ENCODE measurements around the gene APOBR.

DNA sequence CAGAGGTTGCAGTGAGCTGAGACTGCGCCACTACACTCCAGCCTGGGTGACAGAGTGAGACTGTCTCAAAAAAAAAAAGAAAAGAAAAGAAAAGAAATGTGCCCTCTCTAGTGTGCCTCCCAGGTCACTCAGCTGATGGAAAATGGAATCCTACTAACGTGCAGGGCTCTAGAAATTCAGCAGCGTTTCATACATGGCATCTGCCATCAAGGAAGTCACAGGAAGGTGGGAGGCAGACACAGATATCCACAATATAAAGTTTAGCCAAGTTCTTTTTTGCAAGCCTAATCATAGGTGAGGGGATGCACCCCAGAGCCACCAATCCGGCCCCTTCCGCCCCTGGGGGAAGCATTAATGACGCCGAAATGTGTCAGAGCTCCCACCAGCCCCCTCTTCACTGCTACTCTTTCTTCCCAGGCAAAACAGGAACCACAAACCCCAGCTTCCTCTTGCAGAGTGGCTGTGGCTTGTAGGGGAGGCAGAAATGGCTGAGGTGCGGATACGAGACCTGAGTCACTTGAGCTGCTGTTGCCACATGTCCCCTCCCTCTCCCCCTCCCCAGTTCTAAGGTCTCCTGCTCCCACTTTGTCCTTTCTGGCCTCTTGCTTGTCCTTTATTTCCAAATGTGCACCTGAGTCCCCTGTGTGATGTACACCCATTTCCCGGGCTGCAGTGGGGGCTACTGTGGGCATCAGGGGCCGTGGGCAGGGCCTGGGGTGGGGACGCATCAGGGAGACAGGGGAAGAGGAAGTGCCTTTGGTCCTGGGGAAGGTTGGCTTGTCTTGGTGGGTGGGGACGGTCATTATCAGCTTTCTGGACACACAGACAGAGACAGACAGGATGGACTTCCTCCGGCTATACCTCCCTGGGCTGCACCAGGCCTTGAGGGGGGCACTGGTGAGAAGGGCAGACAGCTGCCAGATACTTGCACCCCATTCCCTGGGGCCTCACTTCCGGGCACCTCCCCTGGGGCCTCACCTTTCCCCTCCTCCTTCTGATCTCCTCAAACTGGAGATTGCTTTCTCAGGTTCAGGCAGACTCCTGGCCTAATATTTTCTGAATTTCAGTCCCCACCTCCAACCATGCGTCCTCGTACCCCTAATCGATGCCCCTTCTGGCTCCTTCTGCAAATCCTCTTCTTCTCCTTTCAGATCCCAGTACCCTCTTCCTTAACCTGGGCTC lies at the start of gene APOBR:
Gene APOBR, plus strand, starts transcription at position 802 of the 1,182 bp plus-strand sequence.
- PRO-cap: unidirectional peak, plus-strand start at position 185 of the sequence; bidirectional peak, plus-strand start at position 481 of the sequence, minus-strand start at position 407 of the sequence

- PRO-cap: no peak
These were observed 11.8 kb downstream of the EIF3C start for GRCh38 chr16:28723053-28723396.

DNA sequence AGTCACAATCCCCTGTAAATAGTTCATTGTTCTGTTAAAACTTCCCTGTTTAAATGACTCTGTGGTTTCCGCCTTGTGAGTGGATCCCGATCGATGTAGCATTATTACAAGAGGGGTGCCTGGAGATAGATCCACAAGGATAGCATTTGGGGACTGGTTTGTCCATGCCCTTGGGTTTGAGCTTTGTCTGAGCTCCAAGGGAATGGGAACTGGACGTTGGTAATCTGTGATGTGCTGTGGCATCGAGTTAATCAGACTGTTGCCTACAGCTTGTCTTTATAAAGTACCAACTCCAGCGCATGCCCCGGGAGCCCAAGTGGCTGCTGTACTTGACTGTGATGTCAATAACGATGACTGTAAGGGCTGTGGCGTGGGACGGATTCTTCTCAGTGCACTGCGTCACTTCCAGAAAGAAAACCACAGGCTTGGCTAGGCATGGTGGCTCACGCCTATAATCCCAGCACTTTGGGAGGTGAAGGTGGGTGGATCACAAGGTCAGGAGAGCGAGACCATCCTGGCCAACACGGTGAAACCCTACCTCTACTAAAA lies 19.3 kb upstream of the ATXN2L start:
- PRO-cap: no peak

DNA sequence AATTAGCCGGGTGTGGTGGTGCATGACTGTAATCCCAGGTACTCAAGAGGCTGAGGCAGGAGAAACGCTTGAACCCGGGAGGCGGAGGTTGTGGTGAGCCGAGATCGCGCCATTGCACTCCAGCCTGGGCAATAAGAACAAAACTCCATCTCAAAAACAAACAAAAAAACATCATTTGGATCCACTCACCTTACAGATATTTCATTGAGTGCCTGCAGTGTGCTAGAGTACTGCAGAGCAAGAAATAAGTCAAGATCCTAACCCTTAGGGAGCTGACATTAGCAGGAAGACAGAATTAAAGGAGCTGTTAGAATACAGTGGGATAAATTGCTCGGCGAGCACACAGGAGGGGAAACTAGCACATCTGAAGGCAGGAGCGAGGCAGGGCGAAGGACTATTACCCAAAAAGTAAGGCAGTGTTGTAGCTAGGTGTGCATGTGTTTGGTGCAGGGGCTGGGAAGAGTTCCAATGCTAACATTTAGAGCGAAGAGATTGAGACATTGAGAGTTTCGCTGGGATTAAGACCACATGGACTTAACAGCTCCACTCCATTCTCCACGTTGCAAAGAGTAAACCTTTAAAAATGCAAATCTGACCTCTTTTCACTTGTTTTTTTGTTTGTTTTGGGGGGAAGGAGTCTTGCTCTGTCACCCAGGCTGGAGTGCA lies 1.9 kb upstream of the ATXN2L start:
- PRO-cap: no peak

DNA sequence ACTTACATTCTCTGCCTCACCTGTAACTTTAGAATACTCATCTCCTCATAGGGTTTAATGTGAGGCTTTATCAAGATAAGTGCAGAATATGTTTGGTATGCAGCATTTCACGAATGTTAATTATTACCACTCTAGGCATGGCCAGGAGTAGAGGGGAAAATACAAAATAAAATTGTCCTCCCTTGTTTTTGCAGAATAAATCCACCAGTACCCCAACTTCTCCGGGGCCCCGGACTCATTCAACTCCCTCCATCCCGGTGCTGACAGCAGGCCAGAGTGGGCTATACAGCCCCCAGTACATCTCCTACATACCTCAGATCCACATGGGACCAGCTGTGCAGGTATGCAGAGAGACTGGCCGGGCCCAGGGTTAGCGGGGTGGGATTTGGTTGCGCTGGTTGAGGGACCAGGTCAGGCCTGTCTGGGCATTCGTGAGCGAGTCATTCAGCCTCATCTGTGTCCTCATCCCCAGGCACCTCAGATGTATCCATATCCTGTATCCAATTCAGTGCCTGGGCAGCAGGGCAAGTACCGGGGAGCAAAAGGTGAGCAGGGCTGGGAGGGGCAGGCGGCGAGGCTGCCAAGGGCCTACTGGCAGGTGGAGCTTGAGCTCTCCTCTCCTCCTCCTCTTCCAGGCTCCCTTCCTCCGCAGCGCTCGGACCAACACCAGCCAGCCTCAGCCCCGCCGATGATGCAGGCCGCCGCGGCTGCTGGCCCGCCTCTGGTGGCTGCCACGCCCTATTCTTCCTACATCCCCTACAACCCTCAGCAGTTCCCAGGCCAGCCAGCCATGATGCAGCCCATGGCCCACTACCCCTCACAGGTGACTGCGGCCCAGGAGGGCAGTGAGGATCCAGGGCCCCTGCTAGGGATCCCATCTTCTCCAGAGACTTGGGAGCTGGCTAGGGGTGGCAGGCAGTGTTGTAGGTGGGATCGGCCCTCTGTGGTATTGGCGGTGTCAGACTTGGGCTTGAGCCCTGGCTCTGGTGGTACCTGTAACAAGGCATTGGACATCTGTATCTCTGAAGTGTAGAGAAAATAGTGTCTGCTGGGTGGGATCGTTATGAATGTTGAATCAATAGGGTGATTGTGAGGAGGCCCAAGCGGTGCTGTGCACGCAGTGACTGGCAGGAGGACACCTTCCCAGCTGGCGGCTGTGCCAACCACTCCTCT lies 11.5 kb downstream of the ATXN2L start:
- PRO-cap: no peak

- PRO-cap: no peak
These were observed 449 bp downstream of the SH2B1 start for GRCh38 chr16:28864222-28864362.

- PRO-cap: no peak
These were observed 780 bp downstream of the SH2B1 start for GRCh38 chr16:28864363-28864882.

DNA sequence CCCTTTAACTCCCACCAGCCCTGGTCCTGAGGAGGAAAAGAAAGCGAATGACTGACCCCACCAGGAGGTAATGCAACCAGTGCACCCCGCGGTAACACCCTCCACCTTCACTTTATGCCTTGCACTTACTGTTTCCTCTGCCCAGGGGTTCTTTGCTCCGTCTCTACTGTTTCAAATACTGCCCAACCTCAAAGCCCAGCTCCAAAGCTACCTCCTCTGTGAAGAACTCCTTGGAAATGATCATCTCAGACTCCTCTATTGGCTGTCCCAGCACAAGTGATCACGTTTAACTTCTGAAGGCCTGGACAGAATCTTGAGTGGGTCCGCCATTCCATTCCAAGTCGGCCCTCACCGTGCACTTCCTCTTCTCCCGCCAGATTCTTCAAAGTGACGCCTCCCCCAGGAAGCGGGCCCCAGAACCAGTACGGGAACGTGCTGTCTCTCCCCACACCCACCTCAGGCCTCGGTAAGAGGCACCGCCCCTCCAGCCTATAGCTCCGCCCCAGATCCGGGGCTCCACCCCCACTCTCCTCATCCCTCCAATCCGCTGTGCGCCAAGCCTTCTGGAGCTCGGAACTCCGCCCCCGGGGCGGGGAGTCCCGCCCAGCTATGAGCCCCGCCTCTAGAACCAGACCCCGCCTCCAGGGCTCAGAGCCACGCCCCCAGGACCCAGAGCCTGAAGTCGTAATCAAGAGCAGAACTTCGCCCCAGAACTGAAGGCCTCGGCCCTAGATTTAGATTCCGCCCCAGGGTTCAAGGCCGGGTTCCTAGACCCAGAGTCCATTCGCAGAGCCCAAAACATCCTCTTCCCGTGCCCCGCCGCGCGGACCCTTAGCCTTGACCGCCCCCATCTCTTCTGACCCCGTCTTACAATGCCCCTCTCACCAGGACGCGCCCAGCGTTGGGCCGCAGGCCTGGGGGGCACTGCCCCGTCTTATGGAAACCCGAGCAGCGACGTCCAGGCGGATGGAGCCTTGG lies 4.7 kb downstream of the CD19 start:
- PRO-cap: unidirectional peak, minus-strand start at position 389 of the sequence

DNA sequence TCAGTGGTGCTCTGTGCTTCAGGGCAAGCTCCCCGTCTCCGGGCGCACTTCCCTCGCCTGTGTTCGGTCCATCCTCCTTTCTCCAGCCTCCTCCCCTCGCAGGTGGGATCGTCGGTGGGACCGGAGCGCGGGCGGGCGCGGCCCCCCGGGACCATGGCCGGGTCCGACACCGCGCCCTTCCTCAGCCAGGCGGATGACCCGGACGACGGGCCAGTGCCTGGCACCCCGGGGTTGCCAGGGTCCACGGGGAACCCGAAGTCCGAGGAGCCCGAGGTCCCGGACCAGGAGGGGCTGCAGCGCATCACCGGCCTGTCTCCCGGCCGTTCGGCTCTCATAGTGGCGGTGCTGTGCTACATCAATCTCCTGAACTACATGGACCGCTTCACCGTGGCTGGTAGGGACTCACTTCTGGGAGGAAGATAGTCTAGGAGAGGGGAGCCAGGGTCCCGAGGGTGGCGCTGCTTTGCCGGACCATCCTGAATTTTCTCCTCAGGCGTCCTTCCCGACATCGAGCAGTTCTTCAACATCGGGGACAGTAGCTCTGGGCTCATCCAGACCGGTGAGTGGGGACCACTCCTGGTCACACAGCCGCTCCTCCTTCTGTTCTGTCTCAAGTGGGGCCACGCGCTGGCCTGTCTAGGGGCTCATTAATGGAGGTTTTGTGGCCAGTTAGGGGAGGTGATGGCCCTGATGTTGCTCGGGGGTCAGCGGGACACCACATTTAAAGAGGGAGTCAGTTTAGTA lies 593 bp downstream of the SPNS1 start:
- PRO-cap: no peak

- PRO-cap: no peak
These were observed 1.4 kb downstream of the LAT start for GRCh38 chr16:28986226-28986621.

- PRO-cap: no peak
These were observed 1.7 kb downstream of the LAT start for GRCh38 chr16:28986622-28986948.

GRCh38 chr16:29146989-29147488 lies 162.2 kb downstream of the LAT start:
- PRO-cap: no peak

GRCh38 chr16:29155435-29155774 lies 170.6 kb downstream of the LAT start:
- PRO-cap: no peak

GRCh38 chr16:29158647-29159264 lies 173.9 kb downstream of the LAT start:
- PRO-cap: no peak

GRCh38 chr16:29173672-29174339 lies 189.0 kb downstream of the LAT start:
- PRO-cap: no peak

DNA sequence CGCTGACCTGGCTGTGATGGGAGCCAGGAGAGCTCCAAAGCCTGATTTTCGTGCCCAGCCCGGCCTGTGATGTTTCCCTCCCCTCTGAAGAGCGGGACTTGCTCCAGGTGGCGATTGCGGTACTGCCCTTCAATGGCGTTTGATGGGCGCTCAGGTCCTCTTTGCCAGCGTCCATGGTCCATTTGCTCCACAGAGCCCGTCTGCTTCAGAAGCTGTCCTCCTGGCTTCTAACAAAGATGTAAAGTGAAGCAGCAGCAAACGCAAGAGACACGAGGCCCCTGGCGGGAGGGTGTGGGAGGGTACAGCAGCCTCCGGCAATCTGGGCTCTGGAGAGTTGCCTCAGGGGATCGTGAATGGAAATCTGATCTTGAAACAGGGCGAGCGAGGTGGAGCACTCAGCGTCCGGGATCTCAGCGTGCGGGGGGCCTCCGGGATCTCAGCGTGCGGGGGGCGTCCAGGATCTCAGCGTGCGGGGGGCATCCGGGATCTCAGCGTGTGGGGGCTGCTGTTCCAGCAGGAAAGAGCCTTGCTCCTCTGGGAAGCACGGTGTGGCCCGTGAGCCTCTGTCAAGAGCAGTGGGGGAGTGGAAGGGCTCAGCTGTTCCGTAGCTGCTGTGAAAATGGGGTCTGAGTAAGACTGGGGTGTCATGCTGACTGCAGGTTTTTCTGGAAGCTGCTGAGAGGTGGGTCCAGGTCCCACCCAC lies 93.3 kb downstream of the NPIPB11 start:
- PRO-cap: no peak

DNA sequence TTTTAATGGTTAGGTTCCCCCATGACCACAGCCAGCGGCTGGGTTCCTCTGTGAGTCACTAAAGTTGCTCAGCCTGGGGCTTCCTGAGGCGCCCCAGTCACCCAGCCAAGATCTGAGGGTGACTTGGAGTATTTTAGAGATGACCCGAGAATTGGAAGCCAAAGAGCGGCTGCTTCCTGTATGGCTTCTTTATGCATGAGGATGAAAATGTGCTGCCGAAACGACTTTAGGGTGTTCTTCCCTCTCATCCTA lies 87.8 kb downstream of the NPIPB11 start:
- PRO-cap: no peak

DNA sequence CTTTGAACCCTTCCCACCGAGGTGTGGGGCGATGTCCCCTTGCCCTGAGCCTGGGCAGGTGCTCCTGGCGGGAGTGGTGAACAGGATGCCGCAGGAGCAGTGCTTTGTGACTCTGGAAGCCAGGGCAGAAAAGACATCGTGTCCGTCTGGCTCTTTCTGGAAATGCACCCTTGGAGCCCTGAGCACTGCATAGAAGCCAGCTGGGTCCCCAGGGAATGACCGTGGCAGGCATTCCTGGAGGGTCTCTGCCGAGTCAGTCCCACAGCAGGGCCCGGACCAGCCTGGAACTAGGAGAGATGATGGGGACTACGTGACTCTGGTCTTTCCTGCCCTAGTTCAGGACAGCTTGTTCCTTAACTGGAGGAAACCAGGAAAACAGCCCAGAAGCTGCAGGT lies 33.7 kb upstream of the SPN start:
- PRO-cap: no peak

- PRO-cap: no peak
These were observed 30.9 kb downstream of the QPRT start for GRCh38 chr16:29709931-29710241.

GRCh38 chr16:29740296-29740837 lies 5.4 kb downstream of the C16orf54 start:
- PRO-cap: no peak

Data from REH cell (cell line).